SUDHL5 (cell line): ENCODE data around the genes PERP and ECT2L.

- PRO-cap, result no peak
These were observed 187.1 kb downstream of the PDE7B start for GRCh38 chr6:136038572-136038952.

DNA sequence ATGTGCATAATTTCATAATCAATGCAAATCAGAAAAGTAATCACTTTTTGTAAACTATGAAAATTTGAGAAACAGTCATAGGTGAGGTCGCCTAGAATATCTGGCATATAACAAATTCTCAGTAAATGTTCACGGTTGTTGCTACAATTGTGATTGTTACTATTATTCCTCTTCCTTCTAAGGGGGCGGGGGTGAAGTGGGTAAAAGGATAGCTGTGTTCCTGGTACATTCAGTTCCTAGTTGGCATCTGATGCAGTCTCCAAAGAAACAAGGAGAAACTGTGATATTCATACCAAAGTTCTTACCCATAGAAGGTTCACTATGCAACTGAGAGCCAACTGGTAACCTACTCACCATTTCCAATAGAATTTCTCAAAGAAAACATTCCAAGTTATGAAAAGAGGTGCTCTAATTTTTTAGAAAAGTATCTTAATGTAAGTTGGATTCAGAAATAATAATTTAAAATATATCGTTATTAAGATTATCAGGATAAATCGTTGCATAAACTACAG is 13.2 kb upstream of the MAP7 start:
- PRO-cap, result no peak

GRCh38 chr6:136622650-136623293 is 72.5 kb upstream of the MAP7 start:
- PRO-cap, result no peak

DNA sequence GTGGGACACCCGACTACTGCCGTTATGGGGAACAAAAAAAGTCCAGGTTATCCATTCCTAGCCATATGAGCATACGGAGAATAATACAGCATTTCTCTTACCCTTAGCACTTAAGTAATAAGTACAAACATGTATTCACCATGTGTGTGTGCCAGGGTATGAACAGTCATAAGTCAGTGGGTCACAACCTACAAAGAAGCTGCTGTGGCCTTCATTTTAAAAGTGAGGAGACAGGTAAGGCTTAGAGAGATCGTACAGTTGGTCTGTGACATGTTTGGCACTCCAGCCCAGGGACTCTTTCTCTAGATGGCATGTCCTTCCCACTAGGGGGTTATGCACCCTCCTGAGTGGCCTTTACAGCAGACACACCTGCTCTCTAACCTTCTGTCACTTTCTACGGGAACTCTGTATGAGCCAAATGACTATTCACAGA is 91.4 kb downstream of the MAP3K5 start:
- PRO-cap, result no peak

GRCh38 chr6:136783588-136784306 is 8.5 kb downstream of the MAP3K5 start:
- PRO-cap, result unidirectional peak, plus-strand start at chr6:136784076

DNA sequence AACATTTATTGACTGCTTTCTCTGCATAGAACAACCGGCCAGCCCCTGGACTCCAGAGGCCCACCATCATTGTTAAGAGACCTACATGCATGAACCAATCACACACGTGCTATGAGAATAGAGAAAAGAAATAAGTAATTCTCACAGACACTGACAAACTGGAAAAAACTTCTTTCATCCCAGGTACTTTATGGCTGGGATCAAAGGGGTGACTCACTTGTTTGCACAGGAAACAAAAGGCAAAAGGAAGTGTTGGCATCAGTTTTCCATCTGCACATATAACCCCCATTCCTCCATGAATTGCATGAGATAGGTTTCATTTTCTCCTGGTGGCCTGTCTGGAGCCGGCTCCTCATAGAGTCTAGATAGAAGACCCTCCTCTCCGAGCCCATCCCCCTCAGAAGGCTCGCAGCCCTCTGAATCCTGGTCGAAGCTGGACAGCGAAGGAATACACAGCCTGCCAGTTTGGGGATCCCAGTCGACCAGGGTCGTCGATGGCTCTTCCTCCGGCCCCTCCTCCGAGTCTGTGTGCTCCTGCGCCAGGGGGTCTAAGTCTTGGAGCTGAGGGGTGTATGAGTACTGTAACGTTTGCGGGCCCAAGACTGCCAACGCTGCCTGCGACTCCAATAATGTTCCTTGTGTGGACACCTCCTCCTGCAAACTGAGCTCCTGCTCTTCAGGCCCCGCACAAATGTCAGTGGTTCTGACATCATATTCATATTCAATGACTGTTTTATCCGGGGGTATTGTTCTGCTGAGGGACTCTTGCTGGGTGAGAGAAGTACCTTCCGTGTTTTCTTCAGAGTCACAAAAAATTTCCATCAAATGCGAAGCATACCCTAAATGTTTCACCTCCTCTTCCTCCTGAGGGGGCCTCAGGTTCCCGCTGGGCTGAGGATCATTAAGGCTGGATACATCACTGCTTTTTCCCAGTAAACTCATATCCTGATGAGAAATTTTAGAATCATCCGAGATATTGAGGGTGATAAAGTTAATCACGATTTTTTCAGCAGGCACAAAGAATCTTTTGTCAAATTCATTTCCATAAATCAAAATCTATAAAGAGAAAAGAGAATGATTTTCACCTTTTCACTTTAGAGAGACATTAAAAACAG is 43.1 kb downstream of the IL20RA start:
- PRO-cap, result no peak

DNA sequence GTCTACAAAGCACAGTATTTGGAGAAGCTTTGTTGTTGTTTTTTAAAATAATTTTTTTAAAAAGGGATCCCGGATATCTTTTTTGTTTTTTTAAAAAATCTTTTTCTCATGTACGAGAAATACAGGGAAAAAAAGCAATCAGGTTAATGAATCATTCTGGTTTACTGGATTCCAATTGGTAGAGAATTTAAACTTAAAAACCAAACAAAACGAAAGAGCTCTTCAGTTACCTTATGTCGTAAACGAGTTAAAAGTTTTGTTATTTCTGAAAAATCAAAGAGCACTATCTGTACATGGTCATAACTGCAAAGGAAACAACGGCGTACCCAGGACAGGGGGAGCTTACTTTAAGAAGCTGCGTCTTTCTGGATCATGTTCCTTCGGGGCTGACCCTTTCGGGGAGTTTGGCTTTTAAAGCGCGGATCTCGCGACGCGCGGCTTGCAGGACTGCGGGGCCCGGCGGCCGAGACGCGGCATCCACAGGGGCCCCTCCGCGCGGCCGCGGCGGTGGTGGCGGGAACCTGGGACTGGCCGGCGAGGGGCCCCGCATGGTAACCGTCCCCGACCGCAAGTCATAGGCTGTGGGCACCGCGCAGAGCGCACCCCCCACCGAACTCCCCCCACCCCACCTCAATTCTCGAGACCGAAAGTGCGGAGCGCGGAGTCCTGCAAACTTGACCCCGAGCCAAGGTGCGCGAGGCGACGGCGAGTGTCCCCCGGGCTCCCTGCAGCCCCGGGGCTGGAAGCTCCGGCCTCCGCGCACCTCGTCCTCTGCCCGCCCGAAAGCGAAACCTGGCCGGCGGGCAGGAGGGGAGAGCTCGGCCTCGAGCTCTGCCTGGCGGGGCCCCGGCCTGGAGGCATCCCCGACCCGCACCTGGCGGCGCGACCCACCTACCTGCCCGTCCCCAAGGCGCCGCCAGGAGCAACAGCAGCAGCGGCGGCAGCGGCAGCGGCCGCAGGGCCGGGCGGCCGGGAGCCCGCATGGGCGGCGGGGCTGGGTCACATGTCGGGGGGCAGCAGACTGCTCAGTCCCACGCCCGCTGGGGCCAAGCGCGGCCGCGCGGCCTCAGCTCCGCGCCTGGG is 678 bp downstream of the IL20RA start:
- PRO-cap, result no peak

GRCh38 chr6:137207590-137207809 is 11.7 kb downstream of the IFNGR1 start:
- PRO-cap, result no peak

- PRO-cap, result no peak
These were observed 122.5 kb upstream of the IFNGR1 start for GRCh38 chr6:137341563-137342184.

DNA sequence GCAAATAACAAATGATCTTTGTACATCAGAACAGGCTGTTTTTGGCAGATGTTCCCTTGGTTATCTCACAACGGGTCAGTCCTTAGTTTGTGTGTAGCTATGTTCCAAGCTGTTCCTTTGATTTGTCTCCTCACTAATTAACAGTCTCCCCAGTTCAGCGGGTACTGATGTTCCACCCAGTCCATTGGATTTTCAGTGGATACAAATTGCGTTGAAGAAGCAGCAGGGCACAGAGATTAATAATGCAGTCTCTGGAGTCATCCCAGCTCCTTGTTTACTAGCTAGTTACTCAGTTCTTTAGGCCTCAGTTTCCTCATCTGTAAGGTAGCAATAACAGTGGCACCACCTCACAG is 131.2 kb upstream of the IFNGR1 start:
- PRO-cap, result no peak

DNA sequence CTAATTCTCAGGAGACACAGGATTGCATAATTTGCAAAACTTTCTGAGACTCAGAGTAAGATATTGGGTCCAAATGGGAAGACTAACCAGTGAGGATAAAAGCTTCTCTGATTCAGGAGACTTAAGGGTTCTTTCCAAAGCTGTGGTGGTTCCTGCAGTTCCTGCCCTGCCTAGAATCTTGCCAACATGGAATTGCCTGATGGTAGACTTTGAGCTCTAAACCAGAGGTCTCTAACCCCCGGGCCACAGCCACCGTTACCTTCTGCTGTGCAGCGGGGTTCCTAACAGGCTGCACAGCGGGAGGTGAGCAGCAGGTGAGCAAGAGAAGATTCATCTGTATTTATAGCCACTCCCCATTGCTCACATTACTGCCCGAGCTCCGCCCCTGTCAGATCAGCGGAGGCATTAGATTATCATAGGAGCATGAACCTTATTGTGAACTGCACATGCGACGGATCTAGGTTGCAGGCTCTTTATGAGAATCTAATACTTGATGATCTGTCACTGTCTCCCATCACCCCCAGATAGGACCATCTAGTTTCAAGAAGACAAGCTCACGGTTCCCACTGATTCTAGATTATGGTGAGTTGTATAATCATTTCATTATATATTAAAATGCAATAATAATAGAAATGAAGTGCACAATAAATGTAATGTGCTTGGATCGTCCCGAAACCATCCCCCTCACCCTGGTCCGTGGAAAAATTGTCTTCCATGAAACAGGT is 106.8 kb downstream of the OLIG3 start:
- PRO-cap, result no peak

DNA sequence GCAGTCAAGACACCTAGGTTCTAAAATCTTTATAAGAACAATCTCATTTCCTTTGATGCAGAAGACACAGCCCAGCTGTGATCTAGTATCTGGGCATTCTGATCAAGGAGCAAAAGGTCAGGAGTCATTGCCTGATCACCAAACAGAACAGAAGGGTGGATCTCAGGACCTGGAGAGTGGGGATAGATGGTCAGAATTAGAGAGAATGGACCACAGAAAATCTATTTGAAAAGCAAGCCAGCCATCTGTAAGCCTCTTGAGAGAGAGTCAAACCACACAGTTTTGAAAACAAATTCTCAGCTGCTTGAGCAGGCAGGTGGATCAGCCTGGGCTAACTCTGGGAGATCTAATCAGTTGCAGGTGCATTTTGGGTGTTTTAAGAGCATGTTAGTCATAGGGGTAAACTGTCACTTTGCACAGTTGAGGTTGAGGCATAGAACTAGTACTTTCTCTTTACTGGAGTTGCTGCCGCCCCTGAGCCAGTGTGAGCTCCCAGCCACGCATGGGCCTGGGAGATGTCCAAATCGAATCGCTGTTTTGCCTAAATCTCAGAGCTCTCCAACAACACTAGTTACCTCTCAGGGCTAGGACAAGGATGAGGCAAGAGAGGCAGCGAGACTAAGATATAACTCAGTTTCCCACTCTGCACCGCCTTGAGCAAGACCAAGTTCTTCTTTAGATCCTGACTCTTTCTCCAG is 130.7 kb upstream of the TNFAIP3 start:
- PRO-cap, result bidirectional peak, plus-strand start at position 570 of the sequence, minus-strand start at position 207 of the sequence

DNA sequence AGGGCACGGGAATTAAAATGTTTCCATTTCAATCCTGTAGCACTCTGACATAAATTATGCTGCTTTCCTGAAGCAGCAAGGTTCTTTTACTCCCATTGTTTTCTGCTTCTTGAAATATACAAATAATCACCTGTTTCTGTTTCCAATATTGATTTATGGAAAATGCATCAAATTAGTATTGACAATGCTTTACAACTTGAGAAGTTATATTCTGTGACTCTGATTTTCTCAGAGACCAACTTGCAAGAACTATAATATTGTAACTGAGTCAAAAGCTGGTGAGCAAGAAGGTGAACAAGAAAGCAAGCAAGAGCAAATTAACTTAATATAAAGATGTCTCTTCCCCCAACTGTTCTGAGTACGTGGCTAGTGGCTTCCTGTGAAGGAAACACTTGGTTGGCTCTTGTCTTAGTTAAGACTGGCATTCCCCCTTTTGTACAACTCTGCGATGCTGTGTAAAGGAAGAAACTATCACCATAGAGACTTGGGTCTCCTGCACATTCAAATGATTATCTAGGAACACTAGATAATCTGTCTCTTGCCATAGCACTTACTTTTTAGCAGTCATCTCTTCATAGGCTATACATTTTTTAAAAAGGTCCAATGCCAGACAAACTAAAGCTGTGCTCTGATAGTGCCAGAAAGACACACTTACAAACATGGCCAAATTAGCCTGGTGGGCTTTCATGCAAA is 47.4 kb upstream of the TNFAIP3 start:
- PRO-cap, result no peak

GRCh38 chr6:137869718-137870655 is 2.9 kb downstream of the TNFAIP3 start:
- PRO-cap, result no peak

DNA sequence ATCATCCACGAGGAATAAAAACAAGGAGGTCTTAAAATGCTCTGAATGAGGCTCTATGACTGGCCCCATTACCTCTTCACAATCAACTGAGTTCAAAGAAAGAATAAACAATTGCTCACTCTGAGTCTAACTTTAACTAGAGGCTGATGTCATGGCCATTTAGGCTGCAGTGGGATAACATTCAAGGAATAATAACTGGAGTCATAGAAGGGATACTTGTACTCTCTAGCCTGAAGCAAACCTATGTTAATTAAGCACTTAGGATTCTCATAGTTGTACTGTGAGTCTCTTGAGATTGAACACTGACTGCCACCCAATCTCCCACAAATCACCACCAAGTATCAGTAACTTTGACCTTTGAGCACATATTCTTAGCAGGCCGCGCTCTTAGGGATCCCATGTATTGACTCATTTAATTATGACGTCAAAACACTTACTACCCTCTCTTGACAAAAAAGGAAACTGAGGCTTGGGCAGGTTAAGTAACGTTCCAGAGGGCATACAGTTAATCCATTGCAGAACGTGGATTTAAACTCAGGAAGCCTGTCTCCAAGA is 70.1 kb downstream of the PERP start:
- PRO-cap, result no peak

DNA sequence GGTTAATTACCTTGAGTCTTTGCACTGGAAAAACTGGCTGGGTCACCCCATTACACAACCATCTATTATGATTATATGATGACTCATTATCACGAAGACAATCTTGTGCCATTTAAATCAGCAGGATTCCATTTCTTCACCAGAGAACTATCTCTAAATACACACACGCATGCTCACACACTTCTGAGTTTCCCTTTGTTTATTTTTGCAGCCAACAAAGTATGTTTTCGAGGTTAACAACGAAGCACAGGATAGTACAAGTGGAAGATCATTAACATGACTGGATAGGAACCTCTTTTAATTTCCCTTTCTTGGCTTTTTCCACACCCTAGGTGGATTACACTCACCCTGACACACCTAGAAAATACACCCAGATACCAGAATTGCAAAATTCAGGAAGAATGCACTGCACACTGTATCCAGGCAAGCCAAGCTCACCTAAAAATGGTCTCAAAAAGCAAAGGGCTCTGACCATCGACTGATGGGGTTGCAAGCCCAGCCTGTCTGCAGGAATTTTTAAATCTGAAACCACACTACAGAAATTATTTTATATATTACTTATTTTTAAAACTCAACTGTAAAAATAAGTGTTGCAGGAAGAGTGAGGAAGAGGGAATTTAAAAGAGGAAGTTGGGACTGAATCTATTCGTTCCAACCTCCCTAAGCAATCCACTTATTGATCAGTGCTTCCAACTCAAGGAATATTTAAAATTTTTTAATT is 18.7 kb downstream of the PERP start:
- PRO-cap, result no peak

- PRO-cap, result no peak
These were observed at the start of gene PERP for GRCh38 chr6:138106792-138107723. TSS of gene PERP (minus strand) at chr6:138107419.

GRCh38 chr6:138430130-138431347 is 26.5 kb downstream of the HEBP2 start:
- PRO-cap, result no peak

- PRO-cap, result no peak
These were observed 4.2 kb upstream of the NHSL1 start for GRCh38 chr6:138503408-138503881.

DNA sequence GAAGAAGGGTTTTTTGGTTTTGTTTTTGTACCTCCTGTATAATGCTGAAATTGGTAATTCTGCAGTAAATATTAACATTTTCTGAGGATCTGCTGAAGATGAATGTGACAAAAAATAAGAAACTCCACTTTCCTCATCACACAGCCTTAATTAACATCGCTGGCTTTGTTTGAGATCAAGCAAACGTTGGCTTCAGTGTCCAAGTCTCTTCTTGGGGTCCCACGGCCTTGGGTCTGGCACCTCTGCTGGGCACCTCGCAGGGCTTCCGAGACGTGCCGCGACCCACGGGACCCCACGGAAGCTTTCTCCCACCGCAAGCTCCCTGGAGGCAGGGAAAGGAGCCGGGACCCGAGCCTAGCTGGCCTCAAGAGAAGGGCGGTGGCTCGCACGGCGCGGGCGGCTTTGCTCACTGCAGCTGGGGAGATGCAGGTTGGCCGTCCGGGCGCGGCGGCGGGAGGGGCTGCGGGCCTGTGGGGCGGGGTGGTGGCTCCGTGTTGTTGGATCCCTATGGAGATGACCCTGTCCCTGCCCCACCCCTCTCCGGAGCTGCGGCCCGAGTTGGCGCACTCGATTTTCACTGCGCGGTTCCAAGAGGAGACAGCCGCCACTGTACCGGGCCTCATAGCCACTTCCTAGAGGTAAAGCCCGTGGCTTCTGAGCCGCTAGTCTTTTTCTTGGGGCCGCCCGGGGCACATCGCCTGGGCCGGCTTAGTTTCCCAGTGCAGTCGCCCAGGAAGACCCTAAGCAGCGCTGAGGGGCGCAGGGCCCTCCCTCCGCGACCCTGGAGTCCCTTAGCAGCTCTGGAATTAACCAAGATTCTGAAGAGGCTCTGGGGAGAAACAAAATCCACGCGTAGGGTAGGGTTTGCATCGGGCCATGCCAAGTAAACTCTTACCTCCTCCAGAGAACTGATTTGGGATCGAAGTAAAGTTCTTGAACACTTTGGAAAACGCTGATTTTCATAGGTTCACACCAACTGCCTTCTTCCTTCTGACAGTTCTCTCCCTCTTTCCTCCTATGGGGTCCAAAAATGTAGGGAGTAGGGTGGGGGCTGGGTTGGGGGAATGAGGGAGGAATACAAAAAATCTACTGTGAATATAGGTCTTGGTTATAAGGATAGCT is at the start of gene ECT2L:
Gene ECT2L, plus strand, starts transcription at position 533 of the 1,122 bp plus-strand sequence.
- PRO-cap, result no peak